HCT116 (cell line): ENCODE results near the gene AMBRA1.

GRCh38 chr11:45873025-45873557 lies 12.4 kb upstream of the MAPK8IP1 start:
- RRBS: no CpG with 5 or more reads among the region's 4 CpGs

- RRBS: under 1% methylated on average over 6 of the region's 34 CpGs
These were observed 938 bp upstream of the PEX16 start for GRCh38 chr11:45918426-45919203.

- RRBS: no CpG with 5 or more reads among the region's 5 CpGs
These were observed 2.4 kb upstream of the PEX16 start for GRCh38 chr11:45919971-45920502.

DNA sequence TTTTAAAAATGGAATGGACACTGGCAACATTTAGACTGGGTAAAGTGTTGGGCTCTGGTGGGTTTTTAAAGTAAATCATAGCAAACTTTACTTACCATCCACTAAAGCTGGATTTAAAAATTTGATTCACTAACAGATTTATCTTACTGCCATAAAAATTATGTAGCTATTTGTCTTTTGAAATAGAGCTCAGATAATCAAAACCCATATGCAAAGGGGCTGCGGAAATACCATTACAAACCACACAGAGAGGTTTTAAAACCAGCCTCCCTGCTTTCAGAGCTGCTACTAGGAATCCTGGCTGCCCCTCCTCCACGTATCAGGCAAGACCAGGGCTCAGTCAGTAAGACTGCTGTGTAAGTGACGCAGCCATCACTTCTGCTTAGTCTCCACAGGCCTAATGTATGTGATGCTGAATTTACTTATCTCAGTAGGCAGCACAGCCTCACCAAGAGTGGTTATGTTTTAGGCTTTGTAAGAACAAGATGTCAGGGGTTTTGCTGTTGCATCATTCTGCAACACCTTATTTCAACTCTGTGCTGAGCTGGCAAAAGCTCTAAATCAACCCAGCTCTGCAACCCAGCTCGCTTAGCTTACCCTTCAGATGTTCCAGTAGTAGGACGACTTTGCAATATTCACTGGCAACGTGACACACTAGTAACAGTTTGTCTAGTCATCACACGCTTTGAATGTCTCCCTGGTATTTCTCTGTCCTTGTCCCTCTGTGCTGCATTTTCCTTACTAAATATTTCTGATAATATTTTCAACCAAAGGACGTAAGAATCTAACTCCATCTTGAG lies 71.9 kb downstream of the LARGE2 start:
- RRBS: no CpG with 5 or more reads among the region's 8 CpGs

GRCh38 chr11:46011900-46012598 lies 89.6 kb downstream of the LARGE2 start:
- RRBS: no CpG with 5 or more reads among the region's 3 CpGs

DNA sequence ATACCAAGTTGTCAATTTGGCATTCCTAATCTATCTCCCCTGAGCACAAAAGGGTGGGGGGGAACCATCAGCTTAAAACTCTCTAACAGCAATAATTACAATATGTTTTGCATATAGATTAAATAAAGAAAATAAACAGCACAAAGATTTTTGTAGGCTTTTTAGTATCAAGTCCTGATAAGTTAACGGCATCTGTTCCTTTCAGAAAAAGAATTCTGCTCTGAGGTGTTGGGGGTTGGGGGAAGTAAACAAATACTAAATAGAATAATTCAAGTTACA lies 15.1 kb downstream of the PHF21A start:
- RRBS: no CpG with 5 or more reads among the region's 1 CpG

GRCh38 chr11:46265917-46266325 lies 11.5 kb upstream of the CREB3L1 start:
- RRBS: no CpG with 5 or more reads among the region's 6 CpGs

DNA sequence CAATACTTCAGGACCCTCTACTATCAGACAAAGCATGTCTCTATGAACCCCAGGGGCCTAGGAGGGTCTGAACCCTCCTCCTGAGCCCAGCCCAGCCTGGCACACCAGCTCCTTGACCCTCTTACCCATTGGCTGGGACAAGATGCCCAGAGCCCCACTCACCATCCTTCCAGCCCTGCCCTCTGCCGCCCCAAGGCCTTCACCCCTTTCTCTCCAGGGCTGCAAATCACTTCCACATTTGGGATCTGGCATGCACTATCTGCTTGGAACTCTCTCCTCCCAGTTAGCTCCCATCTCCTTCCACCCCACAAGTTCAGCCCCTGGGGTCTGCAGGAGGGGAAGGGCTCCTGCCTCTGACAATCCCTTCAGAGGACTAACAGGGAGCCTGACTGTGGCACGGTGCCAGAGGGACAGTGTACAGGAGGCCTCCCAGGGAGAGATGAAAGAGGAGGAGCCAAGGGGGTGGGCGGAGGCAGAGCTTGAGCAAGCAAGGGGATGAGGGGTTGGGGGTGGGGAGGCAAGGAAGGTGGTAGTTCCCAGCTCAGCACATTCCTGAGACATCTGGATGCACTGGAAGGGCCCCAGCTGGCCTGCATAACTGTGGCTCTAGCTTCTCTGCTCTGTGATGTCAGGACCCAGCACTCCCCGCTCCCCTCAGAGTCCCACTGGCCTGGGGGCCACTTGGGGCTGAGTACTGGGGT lies 13.0 kb downstream of the CREB3L1 start:
- RRBS: no CpG with 5 or more reads among the region's 4 CpGs

DNA sequence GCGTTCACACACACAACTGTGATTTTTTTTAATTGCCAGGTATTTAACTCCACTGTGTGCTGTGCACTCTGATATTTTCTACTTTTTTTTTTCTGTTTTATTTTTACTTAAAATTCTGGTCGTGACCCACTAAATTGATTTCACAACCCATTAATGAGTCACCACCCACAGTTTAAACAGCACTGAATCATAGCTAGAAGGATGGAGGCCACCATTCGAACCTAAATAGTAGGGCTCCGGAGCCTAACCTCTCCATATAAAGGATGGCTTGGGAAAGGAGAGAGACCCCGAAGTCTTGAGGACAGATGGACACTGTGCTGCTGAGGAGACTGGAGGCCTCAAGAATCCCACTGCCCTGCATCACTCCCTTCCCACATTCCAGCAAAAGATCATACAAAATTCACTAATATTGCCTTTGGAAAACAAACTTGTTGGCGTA lies 21.6 kb downstream of the CREB3L1 start:
- RRBS: no CpG with 5 or more reads among the region's 6 CpGs

DNA sequence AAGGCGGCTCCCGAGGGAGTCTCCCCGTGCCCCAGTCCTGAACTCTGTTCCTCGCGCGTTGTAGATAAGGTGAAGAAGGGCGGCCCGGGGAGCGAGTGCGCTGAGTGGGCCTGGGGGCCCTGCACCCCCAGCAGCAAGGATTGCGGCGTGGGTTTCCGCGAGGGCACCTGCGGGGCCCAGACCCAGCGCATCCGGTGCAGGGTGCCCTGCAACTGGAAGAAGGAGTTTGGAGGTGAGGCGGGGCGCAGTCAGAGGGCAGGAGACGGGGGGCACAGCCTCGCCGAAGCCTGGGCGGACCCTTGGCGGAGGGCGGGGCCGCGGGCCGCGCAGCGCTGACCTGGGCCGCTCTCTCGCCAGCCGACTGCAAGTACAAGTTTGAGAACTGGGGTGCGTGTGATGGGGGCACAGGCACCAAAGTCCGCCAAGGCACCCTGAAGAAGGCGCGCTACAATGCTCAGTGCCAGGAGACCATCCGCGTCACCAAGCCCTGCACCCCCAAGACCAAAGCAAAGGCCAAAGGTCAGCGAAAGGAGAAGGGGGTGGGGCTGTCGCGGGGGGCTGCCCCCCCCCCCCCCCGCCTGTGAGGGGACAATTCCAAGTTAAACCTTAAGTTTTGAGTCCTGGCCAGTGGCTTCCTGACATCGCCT lies 884 bp downstream of the MDK start:
- RRBS: 3% methylated on average over 3 of the region's 44 CpGs

GRCh38 chr11:46492449-46492845 lies 100.9 kb upstream of the CHRM4 start:
- RRBS: no CpG with 5 or more reads among the region's 8 CpGs

- RRBS: no CpG with 5 or more reads among the region's 2 CpGs
These were observed 59.0 kb downstream of the AMBRA1 start for GRCh38 chr11:46534834-46535133.

- RRBS: no CpG with 5 or more reads among the region's 17 CpGs
These were observed 51.5 kb downstream of the AMBRA1 start for GRCh38 chr11:46542216-46542827.

DNA sequence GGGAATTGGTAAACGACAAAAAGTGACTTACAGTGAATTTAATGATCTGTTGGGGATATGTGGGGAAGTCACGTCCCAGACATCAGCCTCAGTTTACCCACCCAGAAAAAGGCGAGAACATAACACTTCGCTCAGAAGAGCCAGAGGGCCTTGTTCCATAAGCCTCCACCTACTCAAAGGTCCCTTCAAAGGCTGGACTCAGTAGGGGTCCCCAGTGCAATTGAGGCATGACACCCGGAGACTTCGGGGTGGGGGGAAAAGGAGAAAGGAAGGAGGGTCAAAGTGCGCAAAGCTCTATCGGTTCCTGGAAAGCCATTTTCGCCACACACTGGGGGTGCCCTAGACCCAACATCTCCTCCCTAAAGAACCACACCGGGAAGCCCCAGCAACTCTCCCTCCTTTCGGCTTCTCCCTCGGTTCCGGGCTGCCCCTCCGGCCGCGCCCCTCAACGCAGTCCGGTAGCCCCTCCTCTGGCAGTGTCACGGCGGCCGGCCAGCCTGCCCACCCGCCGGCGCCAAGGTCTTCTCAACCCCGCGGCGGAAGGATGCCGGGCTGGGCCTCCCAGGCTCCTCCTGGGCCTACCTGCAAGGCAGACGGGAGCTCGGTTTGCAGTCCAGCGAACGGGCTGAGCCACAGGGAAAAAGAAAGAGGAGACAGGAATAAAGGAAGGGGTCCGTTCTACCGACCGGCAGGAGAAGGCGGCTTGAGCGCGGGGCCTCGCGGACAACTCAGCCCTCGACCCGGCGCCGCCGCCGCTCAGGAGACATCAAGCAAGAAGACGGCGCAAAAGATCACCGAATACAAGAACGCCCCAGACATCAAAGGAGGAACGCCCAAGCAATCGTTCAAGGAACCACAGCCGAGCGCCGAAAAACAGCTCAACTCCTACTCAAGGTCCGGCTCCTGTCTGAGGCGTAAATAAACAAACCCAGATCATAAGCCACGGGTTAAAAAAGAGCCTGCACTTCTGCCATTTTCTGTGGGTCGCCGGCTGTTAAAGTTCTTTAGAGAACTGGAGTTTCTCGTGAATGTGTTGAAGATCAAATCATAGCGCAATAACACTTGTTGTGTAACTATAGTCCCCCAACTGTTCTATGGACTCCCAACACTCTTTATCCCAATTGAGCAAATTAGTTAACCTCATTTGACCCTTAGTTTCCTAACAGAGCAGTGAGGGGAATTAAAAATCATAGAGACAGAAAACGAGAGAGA lies at the start of gene AMBRA1:
Gene AMBRA1, minus strand, starts transcription at position 778 of the 1,212 bp plus-strand sequence.
- RRBS: 2% methylated on average over 19 of the region's 63 CpGs

DNA sequence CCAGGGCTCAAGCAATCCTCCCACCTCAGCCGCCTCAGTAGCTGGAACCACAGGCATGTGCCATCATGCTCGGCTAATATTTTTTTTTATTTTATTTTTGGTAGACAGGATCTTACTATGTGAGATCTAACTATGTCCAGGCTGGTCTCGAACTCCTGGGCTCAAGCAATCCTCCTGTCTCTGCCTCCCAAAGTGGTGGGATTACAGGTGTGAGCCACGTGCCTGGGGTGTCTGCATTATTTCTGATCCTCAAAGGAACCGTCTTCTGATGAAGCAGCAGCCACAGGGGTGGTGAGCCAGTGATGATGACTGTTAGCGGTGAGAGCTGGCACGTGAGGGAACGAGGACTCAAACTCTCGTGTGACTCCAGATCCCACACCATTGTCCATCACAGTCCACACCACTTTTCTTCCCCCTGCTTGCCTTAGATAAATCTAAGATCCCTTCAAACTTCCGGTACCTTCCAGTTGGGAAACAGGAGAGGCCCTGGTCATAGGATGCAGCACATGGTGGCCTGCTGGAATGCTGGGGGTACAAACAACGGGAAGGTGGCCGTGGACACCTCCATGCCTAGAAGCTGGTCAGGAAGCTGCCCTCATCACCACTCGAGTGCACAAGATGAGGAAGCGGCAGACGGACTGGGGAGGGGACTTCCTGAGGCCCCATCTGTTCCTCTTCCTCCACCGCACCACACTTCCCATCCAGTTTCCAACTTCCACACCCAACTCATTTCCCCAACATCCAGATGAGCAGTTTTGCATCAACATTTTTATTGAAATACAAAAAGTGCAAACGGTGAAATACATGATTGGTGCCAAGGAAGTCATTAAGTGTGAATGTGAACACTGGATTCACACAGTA lies 23.9 kb downstream of the ARHGAP1 start:
- RRBS: no CpG with 5 or more reads among the region's 17 CpGs

DNA sequence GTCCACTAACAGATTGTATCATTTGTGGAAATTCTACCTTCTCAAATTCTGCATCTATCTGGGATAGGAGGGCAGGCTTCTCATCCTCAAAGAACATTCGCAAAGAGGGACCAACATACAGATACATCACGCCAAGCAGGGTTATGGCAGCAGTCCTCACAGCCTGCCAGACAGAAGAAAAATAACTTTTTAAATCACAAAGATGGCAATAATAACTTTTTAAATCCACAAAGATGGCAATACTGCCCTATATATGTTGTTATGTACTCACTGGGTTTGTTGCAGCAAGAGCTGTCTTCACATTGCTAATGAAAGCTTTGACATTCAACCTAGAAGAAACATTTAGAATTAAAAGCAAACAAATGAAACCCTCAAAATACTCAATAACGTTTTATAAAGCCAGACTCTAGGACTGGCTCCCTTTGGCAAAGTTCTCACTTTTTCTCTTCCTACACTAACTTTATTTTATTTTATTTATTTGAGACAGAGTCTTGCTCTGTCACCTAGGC lies 61.2 kb downstream of the F2 start:
- RRBS: no CpG with 5 or more reads among the region's 3 CpGs

- RRBS: 97% methylated on average over 4 of the region's 9 CpGs
These were observed 22.6 kb downstream of the LRP4 start for GRCh38 chr11:46895716-46896157.

DNA sequence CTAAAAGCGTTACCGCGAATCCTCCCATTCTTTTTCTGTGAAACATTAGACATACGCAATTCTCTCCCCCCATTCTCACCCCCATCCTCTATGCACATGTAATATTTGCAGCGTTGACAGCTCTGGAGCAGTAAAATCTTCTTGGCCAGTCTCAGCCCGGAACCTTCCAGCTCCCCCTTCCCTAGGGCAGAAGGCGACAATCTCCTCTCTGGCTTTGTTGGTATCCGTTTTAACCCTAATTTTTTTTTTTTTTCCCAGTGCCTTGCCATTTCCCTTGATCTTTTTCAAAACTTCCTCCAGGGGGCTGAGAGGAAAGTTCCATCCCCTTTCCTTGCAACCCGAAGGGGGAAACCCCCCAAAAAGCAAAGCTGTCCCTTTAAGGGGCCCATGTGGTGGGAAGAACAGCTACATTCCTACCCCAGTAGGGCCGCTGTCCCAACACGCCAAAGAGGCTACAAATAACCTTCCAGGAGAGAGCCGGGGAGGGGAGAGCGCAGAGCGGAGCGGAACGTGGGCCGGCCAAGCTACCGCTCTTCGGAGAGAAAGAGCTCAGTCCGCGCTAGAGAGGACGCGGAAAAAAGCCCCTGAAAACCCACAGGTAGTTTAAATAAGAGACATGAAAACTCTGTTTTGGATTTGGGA lies 1.8 kb downstream of the LRP4 start:
- RRBS: no CpG with 5 or more reads among the region's 23 CpGs

DNA sequence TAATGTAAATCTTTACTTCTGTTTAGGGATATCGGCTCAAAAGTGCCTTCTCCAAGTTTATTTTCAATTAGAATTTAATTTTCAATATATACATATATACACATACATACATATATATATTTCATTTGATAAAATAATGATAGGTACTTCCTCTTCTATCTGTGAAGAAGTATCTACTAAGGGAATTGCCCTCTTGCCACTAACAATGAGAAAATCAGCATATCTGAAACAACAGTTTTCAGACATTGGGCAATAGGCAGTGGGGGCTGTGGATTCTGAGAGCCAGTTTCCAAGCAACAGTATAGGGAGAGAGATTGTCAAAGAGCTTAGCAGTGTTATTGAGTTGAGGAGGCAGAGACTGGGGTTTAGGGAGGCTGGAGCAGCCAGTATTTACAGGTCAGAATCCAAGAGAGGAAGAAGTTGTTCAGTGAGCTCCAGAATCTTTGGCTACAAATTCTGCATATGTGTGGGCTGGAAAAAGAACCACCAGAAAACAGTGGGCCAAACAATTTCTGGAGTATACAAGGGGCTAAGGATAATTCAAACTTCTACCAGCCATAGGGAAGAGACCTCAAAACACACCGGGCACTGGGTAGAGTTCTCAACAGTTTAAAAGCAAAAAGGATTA lies 119.3 kb downstream of the ARFGAP2 start:
- RRBS: no CpG with 5 or more reads among the region's 2 CpGs

- RRBS: no CpG with 5 or more reads among the region's 5 CpGs
These were observed 103.8 kb downstream of the ARFGAP2 start for GRCh38 chr11:47072759-47073469.